Cytotoxic T cell (primary cell): ENCODE results near the genes CCDC88B and GPHA2.

GRCh38 chr11:64303945-64304666 lies 1.2 kb upstream of the ESRRA start:
- PRO-cap, 2 experiments: peak in 2 of 2 experiments; most common plus-strand start chr11:64304570 (in 2); most common minus-strand start chr11:64304371 (in 1)

DNA sequence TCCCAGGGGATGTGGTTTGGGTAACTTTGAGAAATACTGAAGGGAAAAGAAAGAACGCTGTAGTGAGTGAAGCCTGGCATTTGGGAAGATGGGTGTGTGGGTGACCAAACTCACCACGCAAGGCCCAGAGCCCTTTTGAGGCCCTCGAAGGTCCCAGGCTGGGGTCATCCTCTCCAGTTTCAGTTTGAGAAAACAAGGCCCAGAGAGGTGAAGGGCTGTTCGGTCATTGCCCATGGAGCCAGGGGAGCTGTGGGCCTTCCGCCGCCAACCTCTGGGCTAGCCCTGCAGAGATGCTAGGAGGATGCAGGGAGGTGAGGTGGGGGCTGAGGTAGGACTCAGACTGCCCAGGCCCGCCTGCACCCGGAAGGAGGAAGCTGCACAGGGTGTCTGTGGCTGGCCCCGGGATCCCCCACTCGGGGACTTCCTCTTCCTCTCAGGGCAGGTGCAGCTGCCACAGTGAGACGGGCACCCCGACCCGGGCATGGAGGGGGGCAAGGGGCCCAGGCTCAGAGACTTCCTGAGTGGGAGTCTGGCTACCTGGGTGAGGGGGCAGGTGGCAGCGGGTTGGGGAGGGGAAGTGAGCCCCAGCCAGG lies at the start of gene CCDC88B:
CCDC88B (plus strand) TSS at position 419 of the 593 bp plus-strand sequence.
- PRO-cap, 2 experiments: peak in 2 of 2 experiments; most common plus-strand start position 436 of the sequence (in 2); most common minus-strand start position 342 of the sequence (in 1)

- PRO-cap, 2 experiments: no peak in any of the 2 experiments
Measured at GRCh38 chr11:64342446-64343099, 2.6 kb downstream of the CCDC88B start.

DNA sequence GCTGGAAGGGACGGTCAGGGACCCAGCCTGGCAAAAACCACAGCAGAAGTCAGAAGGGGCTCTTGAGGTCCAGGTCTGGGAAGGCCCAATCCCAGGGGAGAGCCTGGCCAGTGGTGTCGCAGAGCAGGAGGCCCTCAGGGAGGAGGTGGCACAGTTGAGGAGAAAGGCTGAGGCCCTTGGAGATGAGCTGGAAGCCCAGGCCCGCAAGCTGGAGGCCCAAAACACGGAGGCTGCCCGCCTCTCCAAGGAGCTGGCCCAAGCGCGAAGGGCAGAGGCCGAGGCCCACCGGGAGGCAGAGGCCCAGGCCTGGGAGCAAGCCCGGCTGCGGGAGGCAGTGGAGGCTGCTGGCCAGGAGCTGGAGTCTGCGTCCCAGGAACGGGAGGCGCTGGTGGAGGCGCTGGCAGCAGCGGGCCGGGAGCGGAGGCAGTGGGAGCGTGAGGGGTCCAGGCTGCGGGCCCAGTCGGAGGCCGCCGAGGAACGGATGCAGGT lies 4.6 kb downstream of the CCDC88B start:
- PRO-cap, 2 experiments: no peak in any of the 2 experiments

DNA sequence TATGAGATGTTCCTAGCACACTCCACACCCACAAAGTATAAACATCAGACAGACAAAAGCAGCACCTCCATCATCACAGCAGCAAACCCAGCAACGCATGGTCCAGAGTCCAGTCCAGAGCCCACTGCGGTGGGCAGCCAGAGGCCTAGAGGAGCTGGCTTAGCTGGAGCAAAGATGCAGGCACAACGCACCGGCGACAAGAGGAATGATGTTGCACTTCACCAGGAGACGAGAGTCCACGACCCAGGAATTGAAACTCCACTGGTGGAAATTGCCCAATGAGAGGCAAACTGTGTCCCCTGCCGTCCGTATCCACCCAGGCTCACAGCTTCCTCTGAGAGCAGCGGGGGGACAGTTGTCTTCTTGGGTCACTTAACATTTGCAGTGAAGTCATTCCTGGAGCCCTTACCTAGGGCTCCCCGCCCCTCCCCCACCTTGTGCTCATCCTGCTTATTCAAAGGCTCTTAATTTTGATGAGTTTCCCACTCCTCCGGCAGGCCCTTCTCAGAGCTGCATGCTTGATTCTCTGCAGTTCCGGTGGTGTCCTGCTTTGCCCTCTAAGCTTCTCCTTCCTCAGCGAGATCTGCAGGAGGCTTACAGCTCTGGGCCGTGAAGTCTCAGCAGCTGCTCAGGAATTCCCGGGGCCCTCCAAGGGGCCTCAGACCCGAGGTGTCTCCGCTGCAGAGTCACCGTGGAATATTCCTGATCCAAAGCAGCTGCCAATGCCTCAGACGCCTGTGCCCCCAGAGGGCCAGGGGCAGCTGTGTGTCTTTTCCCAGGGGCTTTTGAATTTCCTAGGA lies 36.9 kb downstream of the RPS6KA4 start:
- PRO-cap, 2 experiments: no peak in any of the 2 experiments

DNA sequence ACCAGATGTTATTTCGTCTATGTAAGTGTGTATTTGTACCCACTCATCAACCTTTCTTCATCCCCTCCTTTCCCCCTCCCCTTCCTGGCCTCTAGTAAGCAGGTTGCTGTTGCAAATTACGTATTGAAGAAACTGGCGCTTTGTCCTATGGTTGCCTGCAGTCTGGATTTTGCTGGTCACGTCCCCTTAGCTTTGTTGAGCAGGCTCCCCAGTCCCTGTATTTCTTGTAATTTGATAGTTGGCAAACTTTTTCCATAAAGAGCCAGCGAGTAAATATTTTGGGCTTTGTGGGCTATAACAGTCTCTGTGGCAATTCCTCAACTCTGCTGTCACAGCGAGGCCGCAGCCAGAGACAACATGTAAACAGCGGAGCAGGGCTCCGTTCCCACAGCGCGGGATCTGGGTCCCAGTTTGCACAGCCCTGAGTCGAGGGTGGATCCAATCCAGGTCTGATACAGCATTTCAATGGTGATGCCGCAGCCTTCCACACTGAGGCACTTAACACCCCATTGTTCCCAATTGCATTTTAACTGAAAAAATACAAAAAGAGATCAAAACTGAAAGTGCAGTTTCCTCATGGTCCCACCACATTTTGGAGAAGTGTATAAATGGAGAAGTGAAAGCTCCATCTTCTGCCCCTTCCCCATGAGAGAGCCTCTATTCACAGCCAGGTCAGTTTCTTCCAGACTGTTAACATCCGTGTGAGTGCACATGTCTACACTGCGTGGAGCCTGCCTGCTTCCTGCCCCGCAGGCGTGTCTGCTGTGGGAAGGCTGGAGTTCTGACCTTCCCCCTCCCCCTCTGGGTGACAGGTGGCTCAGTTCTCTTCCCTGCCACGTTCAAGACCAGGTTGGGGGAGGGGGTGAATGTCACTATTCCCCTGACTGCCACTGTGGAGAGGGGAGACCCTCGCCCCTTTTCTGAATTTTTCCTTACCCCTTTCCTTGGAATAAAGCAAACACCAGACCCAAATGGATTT lies 89.1 kb downstream of the RPS6KA4 start:
- PRO-cap, 2 experiments: no peak in any of the 2 experiments

- PRO-cap, 2 experiments: no peak in any of the 2 experiments
Measured at GRCh38 chr11:64608089-64608461, 17.1 kb downstream of the SLC22A12 start.

DNA sequence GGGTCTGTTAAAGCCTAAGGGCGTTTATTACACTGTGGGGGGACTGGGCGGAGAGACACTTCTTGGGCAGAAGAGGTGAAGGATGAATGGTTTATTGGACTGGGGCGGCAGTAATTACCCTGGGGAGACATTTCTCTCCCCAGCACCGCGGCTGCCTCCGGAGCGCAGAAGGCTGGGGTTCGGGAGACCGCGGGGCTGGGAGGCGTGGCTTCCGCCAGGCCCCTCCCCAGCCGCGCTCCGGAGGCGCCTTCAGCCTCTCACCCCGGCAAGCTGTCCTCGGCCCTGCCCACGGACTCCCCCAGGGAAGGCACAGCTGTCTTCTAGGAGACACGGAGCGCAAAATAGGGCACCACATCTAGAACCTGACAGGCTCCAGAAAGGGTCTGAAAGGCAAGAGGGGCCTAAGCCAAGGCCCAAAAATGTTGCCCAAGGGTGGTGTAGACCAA lies 47.2 kb downstream of the SLC22A12 start:
- PRO-cap, 2 experiments: no peak in any of the 2 experiments

- PRO-cap, 2 experiments: peak in 2 of 2 experiments; most common plus-strand start chr11:64744740 (in 2); most common minus-strand start chr11:64745105 (in 1)
Measured at GRCh38 chr11:64744676-64745695, 1.0 kb upstream of the RASGRP2 start.

GRCh38 chr11:64777287-64778253 lies 772 bp downstream of the SF1 start:
- PRO-cap, 2 experiments: peak in 2 of 2 experiments; most common plus-strand start chr11:64777899 (in 2); most common minus-strand start chr11:64777695 (in 2)

- PRO-cap, 2 experiments: no peak in any of the 2 experiments
Measured at GRCh38 chr11:64835157-64836018, 9.1 kb downstream of the CDC42BPG start.

DNA sequence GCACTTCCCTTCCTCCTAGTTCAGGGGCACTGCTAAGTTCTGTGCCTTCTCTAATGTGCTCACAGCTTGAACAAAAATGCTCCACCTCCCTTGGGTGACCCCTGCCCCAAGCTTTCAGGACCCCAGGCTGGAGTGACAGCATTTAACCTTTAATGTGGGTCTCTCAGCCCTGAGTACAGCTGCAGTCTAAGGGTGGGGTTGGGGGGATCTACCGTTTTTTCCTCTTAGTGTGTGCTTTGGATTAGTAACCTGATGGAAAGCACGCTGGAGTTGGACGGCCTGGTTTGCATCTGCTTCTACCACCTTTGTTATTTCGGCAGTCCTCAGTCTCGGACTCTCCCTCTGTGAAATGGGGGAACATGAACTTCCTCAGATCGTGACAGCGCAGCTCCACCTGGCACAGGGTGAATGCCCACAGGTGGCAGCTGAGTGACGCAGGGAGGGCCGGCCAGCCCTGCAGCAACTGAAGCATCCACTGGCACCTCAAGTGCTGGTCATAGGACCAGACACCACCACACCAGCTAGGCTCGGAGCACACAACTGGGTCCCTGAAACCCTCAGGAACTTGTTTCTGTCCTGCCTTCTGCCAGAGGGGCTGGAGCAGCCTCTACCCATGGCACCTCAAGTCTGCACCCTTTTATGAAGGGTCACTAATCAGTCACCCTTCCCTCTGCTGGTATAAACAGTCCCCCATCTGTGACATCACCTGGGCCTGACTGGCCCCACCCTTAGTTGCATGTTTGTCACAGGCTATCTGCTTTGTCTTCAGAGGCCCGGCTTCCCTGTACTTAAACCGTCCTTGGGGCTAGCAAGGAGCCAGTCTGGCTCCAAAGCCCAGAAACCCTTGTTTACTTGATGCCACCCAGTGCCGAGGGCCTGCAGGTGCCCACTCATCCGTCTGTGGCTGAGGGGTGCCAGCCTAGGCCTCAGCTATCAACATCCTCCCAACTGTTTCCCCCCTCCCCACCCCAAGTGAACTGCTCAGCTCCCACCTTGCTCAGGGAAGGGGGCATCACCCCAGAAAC lies 7.4 kb upstream of the CDC42BPG start:
- PRO-cap, 2 experiments: peak in 1 of 2 experiments; most common plus-strand start position 497 of the sequence (in 1); most common minus-strand start position 350 of the sequence (in 1)

DNA sequence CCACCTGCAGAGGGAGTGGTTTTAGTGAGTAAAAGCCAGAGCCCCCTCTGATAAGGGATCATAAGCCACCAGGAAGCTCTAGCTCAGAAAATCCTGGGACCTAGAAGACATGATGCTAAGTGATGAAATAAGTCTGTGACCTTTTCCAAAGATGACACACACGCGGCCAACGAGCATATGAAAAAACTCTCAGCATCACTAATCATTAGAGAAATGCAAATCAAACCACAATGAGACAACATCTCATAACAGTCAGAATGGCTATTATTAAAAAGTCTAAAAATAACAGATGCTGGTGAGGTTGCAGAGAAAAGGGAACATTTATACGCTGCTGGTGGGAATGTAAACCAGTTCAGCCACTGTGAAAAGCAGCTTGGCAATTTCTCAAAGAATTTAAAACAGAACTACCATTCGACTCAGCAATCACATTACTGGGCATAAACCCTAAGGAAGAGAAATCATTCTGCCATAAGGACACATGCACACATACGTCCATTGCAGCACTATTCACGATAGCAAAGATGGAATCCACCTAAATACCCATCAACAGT lies 12.8 kb downstream of the EHD1 start:
- PRO-cap, 2 experiments: no peak in any of the 2 experiments

GRCh38 chr11:64880213-64880968 lies 2.0 kb upstream of the EHD1 start:
- PRO-cap, 2 experiments: no peak in any of the 2 experiments

GRCh38 chr11:64887827-64888535 lies 9.6 kb upstream of the EHD1 start:
- PRO-cap, 2 experiments: no peak in any of the 2 experiments

DNA sequence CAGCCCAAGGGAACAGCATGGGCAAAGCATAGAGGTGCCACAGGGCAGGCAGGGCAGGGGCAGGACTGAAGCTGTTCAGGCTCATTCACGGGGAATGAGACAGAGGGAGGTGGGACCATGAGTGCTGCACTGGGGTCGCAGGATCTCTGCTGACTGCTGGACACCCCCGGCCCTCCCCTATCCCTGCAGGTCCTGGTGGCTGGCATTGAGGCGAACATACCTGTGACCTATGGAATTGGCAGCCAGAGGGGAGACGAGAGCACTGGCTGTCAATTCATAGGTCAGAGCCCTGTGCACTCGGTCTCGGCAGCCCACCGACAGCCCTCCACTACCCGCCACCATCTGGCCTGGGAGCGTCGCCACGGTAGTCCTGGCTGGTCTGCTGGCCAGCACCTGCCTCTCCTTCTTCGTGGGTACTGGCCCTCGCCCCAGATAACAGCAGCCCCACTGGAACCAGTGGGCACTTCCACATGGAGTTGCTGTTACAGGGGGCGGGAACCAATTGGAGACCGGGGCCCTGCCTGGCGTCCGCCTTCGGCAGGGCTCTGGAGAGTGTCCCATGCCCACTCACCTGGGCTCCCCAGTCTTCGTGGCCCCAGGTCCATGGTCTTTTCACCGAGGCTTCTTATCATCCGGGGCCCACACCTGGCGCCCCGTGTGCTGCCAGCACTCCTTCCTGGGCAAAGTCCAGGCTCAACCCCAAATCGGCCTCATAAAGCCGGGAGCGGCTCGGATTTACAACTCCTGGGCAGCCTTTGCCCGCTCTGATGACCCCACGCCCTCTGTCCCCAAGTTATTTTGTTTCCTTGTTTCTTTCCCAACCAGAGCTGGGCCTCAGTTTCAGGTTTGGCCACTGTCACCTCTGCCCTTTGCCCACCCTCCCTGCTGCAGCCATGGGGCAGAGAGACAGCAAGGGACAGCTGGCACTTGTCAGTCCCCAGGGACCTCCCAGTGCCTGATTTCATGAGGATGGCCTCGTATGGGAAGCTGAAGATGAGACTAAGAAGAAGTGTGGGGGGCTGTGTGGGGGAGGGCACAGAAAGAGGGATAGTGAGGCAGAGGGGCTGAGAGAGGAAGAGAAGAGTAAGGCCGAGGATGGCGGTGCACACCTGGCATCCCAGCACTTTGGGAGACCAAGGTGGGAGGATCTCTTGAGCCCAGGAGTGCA lies 12.9 kb upstream of the EHD1 start:
- PRO-cap, 2 experiments: peak in 1 of 2 experiments; most common minus-strand start position 706 of the sequence (in 1)

DNA sequence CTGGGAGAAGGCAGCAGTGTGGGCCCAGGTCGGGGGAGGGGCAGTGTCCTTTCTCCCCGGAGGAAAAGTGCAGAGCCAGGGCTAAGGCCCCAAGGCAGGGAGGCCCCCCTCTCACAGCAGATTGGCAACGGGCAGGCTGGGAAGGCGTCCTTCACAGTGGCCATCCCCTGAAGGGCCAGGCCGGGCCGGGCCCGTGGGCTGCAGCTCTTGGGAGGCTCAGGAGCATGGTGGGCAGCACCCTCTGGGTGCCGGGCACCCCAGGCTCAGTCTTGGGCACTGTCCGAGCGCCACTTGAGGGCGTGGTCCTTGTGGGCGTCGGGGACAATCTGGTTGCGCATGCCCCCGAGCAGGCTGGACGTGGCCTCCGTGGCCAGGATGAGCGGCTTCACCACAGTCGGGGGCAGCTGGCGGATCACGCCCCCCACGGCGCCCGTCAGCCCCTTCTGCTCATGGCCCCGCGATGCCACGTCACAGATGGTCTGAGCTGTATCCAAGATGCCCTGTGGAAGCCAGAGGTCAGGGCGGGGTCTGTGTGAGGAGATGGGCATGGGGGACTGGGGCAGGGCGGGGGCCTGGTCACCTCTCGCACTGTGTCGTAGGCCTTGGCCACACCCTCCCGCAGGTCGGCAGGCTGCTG lies 16.4 kb upstream of the EHD1 start:
- PRO-cap, 2 experiments: no peak in any of the 2 experiments

- PRO-cap, 2 experiments: no peak in any of the 2 experiments
Measured at GRCh38 chr11:64935753-64936394, at the start of gene GPHA2. TSS of gene GPHA2 (minus strand) at chr11:64935893.

- PRO-cap, 2 experiments: no peak in any of the 2 experiments
Measured at GRCh38 chr11:64939467-64939825, 3.8 kb upstream of the GPHA2 start.

DNA sequence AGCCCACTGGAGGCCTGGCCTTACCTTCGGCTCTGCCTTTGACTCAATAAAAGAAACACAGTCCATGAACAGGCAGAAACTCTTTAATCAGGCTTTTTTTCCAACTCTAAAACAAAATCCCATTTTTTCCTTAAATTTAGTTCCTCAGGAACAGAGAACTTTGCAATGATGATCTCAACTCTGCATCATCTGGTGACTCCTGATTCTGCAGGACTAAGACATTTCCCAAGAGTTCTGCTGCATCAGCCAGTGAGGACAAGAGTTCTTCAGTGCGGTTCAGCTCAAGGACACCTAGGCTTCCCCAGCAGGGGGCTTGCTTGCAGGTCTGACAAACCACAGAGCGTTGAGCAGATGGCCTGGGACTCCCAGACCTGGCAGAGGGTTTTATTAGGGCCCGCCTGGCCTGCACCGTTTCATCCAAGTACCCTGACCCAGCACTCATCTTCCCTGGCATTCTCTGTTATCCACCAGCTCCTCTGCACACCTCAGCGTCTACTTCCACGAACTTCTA lies 6.4 kb downstream of the CDCA5 start:
- PRO-cap, 2 experiments: no peak in any of the 2 experiments